ENCODE measurements around a stretch of chr5.

GRCh38 chr5:180089762-180090057, 18.2 kb upstream of the RNF130 start:
- PRO-cap: no peak

DNA sequence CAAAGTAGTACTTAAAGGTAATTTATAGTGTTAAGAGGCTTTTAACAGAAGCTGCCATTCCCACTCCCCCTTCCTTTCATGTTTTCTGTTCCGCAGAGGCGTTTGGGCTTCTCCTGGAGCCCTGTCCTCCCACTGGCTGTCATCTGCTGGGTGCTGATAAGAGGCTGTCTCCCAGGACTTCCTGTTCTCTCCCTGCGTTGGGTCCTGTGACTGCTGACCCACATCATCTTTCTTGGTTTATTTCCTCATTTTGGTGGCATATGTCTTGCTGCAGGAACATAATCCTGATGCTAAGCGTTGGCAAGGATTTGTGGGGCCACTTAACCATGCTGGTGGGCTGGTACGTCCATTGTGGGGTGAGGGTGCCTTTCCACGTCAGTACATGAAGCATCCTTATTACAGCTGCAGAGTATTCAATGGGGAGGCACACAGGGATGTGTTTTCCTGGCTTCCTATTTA, 22.1 kb upstream of the RNF130 start:
- PRO-cap: no peak

DNA sequence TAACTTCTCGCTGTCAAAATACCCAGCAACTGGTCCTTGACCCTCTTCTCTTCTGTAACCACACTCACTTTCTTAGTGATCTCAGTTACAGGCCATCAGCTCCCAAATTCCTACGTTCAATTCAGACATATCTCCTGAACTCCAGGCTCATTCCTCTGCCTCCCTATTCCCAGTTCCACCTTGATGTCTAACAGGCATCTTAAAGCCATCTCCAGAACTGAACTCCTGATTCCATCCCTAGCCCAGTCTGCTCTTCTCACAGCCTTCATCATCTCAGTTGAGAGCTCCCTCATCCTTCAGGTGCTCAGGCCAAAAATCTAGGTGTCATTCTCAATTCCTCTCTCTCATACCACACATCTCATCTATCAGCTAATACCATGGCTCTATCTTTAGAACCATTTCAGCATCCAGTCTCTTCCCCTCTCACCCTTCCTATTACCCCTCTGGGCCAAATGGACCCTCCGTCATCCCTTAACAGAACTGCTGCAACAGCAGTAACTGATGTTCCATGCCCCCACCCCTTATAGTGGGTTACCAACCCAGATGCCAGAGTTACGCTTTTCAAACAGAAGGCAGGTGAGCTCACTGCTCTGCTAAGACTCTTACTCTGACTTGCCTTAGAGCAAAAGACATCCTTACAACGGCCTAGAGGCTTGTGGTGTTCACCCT, 28.9 kb downstream of the MAPK9 start:
- PRO-cap: no peak

GRCh38 chr5:180324942-180325388, 28.2 kb downstream of the GFPT2 start:
- PRO-cap: no peak

DNA sequence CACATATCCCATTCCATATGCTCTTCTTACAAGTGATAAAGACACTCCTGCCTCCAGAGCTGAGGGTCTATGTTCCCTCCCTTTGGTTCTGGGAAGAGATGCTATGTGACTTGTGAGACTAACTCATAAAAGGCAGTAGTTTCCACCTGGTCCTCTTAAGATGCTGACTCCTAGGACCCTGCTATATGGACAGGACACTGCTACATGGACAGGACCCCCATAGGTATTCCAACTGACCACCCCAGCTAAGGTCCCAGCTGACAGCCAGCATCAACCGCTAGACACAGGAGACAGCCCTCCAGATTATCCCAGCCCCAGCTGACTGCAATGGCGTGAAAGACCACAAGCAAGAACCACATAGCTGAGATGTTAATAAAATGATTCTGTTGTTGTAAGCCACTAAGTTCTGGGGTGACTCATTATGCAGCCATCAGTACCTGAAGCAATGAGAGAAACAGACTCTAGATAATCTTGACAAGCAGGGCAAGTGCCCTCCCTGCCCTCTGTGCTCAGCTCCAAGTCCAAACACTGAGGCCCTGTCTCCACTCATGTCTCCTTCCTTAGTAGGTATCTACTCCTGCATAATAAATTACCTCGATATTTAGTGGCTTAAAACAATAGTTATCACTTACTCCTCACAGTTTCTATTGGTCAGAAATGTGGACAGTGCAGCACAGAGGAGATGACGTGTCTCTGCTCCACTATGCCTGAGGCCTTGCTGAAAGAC, 2.7 kb downstream of the MGAT1 start:
- PRO-cap: no peak

- PRO-cap: no peak
These were observed 5.1 kb upstream of the MGAT1 start for GRCh38 chr5:180807644-180808088.

- PRO-cap: unidirectional peak, plus-strand start at chr5:180860568; unidirectional peak, plus-strand start at chr5:180860724; unidirectional peak, plus-strand start at chr5:180860803
These were observed 602 bp downstream of the ZFP62 start for GRCh38 chr5:180860241-180861107.

GRCh38 chr5:181037169-181037584, 2.9 kb upstream of the BTNL9 start:
- PRO-cap: no peak

GRCh38 chr5:181046179-181047214, 6.4 kb downstream of the BTNL9 start:
- PRO-cap: no peak

GRCh38 chr5:181085250-181085578, 45.1 kb downstream of the BTNL9 start:
- PRO-cap: no peak

DNA sequence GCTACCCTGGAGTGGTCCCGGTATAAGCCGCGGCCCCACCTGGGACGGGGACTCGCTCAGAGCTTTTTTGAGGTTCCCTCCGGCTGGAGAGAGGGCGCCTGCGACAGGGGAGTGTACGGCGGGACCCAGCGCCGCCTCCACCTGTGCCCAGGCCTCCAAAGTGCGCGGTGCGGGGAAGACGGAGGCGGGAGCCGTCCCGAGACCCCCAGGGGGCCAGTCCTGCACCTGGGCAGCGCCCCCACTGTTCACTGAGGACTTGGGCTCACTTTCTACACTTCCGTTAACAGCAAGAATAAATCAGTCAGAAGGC, 14.3 kb downstream of the TRIM7 start:
- PRO-cap: no peak

DNA sequence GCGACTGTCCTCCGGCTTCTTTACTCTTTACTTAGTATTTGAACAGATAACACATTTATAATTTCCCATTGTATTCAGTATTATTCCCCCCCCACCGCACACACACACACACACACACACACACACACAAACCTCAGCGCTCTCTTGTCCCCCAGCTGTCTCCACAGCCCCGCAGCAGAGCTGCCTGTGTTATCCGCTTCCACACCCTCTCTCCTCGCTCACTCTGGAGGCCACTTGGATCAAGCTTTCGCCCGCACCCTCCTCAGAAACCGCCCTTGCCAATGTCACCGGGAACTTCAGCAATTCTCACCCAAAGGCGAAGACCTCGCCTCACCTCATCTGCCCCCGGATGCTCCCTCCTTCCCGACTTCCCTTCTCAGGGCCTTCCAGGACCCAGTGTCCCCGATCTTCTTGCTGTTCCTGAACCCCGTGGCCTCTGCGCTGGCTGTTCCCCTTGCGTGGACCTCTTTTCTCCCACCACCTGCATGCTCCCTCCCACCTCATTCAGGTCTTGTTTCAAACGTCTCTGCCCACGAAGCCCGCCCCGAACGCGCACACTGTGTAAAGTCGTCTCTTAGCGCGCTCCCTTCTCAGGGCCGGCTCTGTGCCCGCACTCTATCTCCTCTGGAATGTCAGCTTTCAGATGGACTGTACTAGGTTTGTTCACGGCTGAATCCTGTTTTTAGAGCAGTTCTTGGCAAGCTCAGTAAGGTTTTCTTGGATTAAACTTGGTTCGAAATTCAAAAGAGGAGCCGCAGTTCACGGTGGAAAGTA, 851 bp upstream of the TRIM7 start:
- PRO-cap: no peak

- PRO-cap: no peak
These were observed 2.6 kb upstream of the TRIM52 start for GRCh38 chr5:181263376-181264136.